UCH-1 (cell line): ENCODE results near the genes SLC35F6 and PREB.

GRCh38 chr2:26298835-26299365 lies 47.0 kb upstream of the SELENOI start:
- RRBS: no CpG with 5 or more reads among the region's 24 CpGs

DNA sequence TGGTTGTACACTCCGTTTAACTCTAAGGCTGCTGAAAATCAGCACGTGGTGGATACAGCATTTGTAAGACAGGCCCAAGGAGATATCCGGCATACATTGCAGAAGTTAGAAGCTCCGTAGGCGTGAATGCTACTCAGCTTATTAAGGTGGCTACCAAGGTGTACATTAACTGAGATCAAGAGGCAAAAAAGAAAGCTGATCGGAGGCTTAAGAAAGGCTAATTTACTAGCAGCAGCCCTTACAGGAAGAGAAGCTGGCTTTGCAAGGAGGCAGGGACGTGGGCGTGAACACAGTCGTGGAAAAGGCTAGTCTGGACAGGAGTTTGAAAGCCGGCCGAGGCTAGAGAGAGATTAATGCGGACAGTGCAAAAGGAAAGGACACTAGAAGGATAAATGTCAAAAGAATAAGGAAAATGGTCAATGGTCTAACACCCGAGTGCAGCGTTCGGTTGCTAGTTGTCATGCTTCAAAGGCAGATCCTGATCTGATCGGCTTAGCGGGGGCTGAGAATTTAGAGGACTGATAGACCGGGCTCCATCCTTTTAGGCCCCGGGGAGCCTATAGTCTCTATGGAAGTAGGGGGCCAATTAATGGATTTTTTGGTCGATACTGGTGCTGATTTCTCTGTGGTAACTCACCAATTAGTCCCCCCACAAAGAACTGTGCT lies 45.6 kb upstream of the SELENOI start:
- RRBS: no CpG with 5 or more reads among the region's 20 CpGs

DNA sequence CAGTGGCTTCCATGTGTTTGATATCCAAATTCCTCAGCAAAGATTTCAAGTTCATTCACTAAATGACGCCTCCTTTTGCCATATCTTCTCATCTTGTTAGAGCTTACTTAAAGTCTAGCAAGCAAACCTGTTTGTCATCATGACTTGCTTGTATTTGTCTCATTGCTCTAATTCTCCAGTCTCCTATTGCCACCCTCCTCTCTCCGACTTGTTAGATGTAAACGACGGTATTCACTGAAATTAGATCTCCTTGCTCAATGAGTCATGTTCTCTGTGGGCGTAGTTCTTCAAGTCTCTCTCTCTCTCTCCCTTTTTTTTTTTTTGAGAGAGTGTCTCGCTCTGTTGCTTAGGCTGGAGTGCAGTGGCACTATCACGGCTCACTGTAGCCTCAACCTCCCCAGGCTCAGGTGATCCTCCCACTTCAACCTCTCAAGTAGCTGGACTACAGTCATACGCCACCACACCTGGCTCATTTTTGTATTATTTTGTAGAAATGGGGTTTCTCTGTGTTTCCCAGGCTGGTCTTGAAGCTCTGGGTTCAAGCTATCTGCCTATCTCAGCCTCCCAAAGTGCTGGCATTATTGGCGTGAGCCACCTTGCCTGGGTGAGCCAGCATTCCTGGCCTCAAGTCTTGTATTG lies 9.0 kb upstream of the ADGRF3 start:
- RRBS: no CpG with 5 or more reads among the region's 9 CpGs

GRCh38 chr2:26456363-26457156 lies 54.8 kb downstream of the DRC1 start:
- RRBS: no CpG with 5 or more reads among the region's 12 CpGs

DNA sequence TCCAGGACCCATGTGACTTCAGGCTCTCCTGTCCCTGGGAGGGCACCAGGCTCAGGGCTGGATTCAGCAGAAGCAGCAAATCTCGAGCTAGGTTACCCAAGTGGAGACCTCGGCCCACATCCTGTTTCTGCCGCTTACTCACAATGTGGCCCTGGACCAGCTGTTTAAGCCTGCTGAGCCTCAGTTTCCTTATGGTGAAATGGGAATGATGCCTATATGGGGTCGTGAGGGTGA lies 71.3 kb downstream of the OTOF start:
- RRBS: no CpG with 5 or more reads among the region's 4 CpGs

DNA sequence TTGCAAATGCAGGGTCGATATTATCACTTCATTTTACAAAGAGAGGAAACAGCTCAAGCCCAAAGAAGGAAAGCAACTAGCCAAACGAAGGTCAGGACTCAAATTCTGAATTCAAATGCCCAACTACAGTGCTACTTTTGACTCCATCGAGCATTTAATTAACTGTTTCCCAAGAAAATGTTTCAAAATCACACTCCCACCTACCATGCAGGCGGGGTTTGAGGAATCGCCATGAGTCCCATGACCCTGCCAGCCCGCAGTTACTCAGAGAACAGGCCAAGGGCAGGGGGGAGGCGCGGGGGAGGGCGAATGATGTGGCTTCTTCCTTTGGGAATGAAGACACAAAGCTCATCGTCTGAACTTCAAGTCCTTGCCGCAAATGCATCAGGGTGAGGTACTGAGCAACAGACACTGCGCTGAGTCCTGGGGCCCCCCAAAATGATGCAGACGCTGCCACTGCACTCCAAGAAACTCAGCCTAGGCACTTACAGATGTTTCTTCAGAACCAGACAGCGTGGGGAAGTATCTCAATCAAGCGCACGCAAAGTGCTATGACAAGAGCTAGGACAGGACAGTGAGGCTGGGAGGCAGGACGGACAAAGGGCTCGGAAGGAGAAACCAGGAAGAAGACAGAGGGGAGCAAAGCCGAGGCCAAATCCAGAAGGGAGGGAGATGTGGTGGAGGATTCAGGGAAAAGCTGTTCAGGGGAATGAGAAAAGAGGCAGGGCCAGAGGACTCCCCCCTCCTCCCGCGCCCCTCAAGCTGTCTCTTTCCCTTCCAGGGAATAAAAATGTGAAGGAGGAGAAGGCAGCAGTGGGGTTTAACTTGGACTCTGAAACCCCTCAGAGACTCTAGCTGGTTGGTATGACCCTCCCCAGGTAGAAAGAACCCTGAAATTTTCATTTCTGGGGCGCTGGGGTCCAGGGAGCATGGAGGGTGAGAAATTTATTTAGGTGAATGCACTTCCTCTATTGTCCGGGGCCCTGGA lies 35.1 kb downstream of the CIB4 start:
- RRBS: no CpG with 5 or more reads among the region's 23 CpGs

GRCh38 chr2:26763953-26765069 lies at the start of gene SLC35F6:
SLC35F6 (plus strand) TSS chr2:26764284.
- RRBS: 2% methylated on average over 23 of the region's 76 CpGs

GRCh38 chr2:26922657-26923093 lies 47.8 kb upstream of the MAPRE3 start:
- RRBS: no CpG with 5 or more reads among the region's 8 CpGs

DNA sequence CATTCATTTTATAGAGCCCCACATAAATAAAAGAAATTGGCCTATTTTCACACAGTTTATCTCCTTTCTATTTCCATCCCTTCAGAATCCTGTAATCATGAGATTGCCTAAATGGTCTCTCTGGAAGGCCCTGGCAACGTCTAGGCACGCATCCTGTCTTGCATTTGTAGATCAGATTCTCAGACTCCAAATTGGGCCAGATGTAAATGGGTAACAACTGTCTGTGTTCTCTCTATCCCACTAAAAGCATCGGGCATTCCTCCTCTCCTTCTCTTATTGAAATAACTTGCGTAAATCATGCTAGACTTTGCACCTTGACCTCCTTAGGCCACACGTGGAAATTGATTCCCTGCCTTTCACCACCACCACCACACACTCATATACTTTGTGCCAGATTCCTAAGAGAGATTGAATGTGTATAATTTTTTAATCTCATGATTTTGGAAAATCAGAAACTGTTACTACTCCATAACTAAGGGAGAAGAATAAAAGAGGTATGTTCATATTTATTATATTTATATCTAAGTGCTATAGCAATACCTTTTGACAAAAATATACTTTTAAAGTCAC lies 21.3 kb downstream of the MAPRE3 start:
- RRBS: no CpG with 5 or more reads among the region's 5 CpGs

- RRBS: no CpG with 5 or more reads among the region's 3 CpGs
These were observed 7.0 kb downstream of the AGBL5 start for GRCh38 chr2:27058519-27058718.

GRCh38 chr2:27133876-27135164 lies at the start of gene PREB:
PREB (minus strand) TSS chr2:27134636.
- RRBS: 4% methylated on average over 10 of the region's 109 CpGs

DNA sequence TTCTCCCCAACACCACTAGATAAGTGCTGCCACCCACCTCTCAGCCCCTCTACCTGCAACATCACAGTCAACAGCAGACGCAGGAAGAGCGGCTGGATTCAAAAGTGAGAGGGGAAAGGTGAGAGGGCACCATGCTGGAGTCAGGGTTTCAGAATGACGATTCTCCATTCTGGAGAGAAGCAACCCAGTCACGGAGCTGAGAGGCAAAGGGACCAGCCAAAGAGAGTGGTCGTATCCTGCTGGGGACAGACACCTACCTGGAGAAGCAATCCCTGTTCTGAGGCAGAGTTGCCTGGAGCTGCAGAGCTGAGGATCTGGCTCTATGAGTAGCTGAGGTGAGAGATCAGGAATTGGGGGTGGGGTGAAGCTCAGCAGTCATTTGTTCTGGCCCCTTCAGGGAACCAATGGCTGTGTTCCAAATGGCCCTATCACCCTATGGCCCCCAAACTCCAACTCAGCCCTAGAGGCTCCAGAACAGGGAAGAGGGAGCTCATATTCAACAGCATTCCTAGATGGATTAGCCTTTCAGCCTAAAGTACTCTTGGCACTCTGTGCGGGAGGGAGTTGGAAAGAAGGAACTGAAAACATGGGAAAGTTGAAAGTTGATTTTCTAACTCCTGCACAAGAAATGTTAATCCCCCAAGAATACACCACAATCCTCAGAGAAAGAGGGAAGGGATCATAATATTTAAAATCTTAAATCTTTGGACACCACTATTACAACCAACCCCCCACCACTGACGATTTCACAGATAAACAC lies 3.3 kb upstream of the ATRAID start:
- RRBS: no CpG with 5 or more reads among the region's 7 CpGs

DNA sequence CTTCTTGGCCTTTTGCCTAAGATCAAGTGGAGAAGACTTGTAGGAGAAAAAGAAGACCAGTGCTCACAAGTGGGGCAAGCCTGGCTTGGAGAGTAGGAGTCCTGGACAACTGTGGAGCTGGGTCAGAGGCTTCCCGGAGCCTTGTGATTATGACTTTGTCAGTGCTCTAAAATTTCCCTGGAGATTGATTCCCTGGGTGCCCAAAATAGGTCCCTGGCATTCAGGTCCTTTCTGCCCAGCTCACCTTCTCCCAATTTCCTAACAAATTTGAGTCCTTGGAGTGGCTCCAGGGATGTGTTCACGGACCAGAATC lies 770 bp upstream of the TRIM54 start:
- RRBS: no CpG with 5 or more reads among the region's 2 CpGs

GRCh38 chr2:27282732-27283455 lies 665 bp downstream of the TRIM54 start:
- RRBS: no CpG with 5 or more reads among the region's 11 CpGs

- RRBS: no CpG with 5 or more reads among the region's 13 CpGs
These were observed 13.6 kb downstream of the GTF3C2 start for GRCh38 chr2:27342773-27343631.

DNA sequence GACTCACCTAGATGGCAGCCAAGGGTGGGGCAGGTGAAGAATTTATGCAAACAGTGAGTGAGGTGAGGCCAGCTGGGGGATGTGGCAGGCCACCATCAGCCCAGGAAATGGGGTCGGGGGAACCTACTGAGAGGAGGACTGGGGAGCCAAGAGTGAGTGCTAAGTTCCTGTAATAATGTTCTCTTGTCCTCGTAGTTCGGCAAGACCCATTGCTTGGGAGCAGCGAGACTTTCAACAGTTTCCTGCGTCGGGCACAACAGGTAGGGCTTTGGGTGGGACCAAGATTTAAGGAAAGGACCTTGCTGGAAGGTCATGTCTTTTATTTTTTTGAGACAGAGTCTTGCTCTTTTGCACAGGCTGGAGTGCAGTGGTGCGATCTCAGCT lies 2.6 kb downstream of the SNX17 start:
- RRBS: no CpG with 5 or more reads among the region's 7 CpGs

GRCh38 chr2:27626823-27627801 lies 1.7 kb downstream of the CCDC121 start:
- RRBS: no CpG with 5 or more reads among the region's 11 CpGs

- RRBS: no CpG with 5 or more reads among the region's 5 CpGs
These were observed 947 bp downstream of the CCDC121 start for GRCh38 chr2:27627802-27628327.

DNA sequence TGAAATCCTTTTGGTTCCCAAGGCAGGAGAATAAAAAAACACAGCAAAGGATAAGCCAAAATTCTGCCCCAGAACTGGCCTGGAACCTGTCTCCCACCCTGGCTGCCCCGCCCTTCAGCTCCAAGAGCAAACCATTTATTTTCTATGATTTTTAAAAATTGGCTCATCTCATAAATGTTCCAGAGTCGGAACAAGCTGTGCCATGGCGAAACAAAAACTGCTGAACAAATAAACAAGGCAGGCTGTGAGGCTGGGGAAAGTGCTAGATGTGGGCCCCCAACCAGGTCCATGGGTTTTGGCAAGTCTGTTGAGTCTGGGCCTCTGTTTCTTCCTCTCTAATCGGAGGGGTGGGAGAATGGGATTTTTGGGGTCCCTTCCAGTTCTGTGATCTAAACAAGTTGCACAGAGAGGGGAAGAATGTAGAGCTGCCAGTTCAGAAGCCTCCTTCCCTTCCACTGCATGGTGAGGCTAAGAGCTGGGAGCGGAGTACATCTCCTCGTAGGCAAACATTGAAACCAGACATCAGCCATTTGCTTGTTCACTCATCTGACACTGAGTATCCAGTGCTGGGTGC lies 44.3 kb downstream of the SLC4A1AP start:
- RRBS: no CpG with 5 or more reads among the region's 6 CpGs

GRCh38 chr2:27720035-27720612 lies 51.4 kb upstream of the MRPL33 start:
- RRBS: no CpG with 5 or more reads among the region's 10 CpGs